SK-N-DZ (cell line): ENCODE results near the genes ZNF735, ZNF107, ZNF138, RABGEF1 and SPDYE21.

GRCh38 chr7:64044465-64044680 is 861 bp upstream of the ZNF727 start:
RAMPAGE:
- cytosol, long total RNA: no peak
- nucleus, long total RNA: no peak

GRCh38 chr7:64206993-64207361 is at the start of gene ZNF735:
TSS of gene ZNF735 (plus strand) at chr7:64207203.
RAMPAGE:
- cytosol, long total RNA: no peak
- nucleus, long total RNA: no peak

RAMPAGE:
- cytosol, long total RNA: no peak
- nucleus, long total RNA: no peak
Measured at GRCh38 chr7:64557969-64558443, 4.9 kb downstream of the ZNF680 start.

DNA sequence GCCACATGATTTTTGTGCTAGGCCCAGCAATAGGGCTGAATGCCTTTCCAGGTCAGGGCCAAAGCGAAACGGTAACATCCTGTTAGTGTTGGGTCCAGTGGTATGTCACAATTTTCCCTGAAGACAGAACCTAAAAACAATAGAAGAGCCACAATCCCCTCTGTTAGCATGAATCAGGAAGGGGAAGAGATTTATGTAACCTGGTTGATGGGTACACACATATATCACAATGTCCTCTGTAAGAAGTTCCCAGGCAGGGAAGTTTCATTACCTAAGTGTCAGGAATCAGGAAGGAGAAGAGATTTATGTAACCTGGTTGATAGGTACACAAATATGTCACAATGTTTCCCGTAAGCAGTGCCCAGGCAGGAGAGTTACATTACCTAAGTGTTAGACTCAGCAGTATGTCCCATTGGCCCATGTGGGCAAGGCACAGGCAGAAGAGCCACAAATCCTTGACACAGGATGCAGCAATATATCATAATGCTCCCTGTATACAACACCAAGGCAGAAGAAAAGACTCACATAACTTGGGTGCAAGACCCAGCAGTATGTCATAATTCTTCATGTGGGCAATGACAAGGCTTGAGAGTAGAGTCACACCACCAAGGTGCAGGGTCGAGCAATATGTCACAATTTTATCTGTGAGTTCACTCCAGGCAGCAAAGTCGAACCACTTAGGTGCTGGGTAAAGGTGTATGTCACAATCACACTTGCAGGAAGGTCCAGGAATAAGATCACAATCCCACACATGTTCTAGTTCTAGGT is 27.9 kb upstream of the ZNF107 start:
RAMPAGE:
- cytosol, long total RNA: no peak
- nucleus, long total RNA: no peak

DNA sequence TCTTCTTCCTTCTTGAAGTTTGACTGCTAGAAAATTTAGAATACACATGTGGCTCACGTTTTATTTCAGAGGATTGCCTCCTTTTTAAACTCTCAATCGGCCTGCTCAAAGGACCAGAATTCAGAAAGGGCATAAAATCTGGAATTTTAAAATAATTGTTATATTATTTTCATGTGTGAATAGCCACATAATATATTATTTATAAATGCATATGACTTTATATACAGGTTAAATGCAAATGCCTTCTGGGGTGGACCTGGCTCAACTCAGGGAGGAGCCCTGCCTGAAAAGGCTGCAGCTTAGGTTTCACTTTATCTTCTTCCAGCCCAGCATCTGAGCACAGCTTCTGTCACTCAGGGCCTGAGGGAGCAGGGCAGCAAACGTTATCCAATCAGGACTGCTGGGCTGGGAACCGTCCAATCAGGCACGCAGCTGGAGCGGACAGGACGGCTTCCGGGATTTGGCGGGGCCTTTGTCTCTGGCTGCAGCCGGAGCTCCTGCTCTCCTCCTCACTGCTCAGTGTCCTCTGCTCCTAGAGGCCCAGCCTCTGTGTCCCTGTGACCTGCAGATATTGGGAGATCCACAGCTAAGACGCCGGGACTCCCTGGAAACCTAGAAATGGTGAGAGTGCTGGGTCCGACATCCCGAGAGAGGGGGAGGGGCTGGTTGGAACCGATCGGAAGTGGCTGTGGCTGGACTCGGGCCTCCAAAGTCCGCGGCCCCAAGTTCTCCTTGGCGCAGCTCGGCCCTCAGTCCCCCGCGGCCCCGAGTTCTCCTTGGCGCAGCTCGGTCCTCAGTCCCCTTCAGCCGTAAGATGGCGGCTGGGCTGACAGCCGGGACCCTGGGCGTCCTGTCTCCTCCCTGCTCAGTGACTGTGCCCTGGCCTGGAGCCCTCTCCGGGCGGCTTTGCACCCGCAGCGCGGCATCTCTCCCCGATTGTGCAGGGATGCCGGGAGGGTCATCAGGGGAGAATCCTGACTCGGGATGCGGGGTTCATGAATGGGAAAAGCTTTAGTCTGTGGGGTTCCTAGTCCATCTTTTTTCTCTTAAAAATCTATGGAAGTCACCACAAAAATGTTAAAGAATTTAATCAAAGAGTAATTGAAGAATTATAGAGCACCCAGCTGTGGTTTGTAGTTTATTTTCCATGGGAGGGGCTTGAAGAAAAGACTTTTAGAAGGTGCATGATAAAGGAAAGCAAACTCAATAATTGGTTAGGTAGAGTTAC is at the start of gene ZNF107:
ZNF107 (plus strand) TSS at position 469 of the 1,228 bp plus-strand sequence.
RAMPAGE:
- cytosol, long total RNA: start-site peak on the plus strand centred at position 493 of the sequence, 77 bp wide, 190 and 181 reads in 2 replicates
- nucleus, long total RNA: no peak

DNA sequence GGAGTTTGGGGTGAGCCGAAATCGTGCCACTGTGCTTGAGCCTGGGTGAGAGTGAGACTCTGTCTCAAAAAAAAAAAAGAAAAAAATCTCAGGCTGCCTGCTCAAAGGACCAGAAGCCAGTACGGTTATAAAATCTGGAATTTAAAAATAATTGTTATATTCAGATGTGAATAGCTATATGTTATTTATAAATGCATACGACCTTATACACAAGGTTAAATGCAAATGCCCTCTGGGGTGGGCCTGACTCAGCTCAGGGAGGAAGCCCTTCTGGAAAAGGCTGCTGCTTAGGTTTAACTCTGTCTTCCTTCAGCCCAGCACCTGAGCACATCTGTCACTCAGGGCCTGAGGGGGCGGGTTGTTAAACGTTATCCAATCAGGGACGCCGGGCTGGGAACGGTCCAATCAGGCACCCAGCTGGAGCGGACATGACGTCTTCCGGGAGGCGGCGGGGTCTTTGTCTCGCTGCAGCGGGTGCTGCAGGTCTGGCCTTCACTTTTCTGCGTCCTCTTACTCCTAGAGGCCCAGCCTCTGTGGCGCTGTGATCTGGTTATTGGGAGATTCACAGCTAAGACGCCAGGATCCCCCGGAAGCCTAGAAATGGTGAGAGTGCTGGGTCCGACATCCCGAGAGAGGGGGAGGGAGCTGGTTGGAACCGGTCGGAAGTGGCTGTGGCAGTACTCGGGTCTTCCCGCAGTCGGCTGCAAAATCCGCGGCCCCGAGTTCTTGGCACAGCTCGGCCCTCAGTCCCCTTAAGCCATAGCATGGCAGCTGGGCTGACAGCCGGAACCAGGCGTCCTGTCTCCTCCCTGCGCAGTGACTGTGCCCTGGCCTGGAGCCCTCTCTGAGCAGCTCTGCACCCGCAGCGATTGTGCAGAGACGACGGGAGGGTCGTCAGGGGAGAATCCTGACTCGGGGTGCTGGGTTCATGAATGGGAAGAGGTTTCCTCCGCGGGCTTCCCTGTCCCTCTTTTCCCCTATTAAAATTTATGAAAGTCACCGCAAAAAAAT is at the start of gene ZNF138:
ZNF138 (plus strand) TSS at position 460 of the 1,011 bp plus-strand sequence.
RAMPAGE:
- cytosol, long total RNA: start-site peak on the plus strand centred at position 466 of the sequence, 70 bp wide, 254 and 298 reads in 2 replicates
- nucleus, long total RNA: start-site peak on the plus strand centred at position 454 of the sequence, 69 bp wide, 336 and 63 reads in 2 replicates

GRCh38 chr7:65723383-65723921 is 149.4 kb upstream of the VKORC1L1 start:
RAMPAGE:
- cytosol, long total RNA: no peak
- nucleus, long total RNA: no peak

GRCh38 chr7:66150198-66151177 is 35.8 kb downstream of the CRCP start:
RAMPAGE:
- cytosol, long total RNA: no peak
- nucleus, long total RNA: no peak

DNA sequence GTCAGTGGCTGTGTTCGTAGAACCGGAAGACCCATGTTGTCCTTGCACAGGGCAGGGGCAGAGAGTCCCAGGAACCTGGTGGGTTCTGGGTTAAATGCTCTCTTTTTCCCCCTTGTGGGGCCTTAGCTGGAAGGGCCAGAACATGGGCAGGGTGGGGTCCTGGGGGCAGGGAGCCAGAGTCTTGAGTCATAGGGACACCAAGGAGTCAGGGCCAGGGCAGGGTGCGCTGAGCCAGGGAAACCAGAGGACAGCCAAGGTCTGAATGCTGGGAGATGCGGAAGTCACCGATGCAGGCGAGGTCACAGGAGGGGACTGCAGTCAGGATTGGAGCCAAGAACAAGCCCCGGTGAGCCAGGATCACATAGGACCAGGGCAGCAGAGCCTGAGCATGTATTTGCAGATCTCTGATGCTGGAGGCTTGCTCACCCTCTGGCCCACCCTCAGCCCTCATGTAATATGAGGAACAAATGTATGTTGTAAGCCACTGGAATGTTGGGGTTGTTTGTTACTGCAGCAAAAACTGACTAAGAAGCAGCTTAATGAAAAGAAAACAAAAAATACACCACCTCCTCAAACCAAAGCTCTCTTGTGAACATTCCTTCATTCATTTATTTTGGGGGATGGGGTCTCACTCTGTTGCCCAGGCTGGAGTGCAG is 34.3 kb upstream of the TPST1 start:
RAMPAGE:
- cytosol, long total RNA: no peak
- nucleus, long total RNA: no peak

GRCh38 chr7:66375976-66376266 is 170.8 kb downstream of the TPST1 start:
RAMPAGE:
- cytosol, long total RNA: no peak
- nucleus, long total RNA: no peak

RAMPAGE:
- cytosol, long total RNA: no peak
- nucleus, long total RNA: no peak
Measured at GRCh38 chr7:66590526-66591217, 38.0 kb upstream of the KCTD7 start.

DNA sequence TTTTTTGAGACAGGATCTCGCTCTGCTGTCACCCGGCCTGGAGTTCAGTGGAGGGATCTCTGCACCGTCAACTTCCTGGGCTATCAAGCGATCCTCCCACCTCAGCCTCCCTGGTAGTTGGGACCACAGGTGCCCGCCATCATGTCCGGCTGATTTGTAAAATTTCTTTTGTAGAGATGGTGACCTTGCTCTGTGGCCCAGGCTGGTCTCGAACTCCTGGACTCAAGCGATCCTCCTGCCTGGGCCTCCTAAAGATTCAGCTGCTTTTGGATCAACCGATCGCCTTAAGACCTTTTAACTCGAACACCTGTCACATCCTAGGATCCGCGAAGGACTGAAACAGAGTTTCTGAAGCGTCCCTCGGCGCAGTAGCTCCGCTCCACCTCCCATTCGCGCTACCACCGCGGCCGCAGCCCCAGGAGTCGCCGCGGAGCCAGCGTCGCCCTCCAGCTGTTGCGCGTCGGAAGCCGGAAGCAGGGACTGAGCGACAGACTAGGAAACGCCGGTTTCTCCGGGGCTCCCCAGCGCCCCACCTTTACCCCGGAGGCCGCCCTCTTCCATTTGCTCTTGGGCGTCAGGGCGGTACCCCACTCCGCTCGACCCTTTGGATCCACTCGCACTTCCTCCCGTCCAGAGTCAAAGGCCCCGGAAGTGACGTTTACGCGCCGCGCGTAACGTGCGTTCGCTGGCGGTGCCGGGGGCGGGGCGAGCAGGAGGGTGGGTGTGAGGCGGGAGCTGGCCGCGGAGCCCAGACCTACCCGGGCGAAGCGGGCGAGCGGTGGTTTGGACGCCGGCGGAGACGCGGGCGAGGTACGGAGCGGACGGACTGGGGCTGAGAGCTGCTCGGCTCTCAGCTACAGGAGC is at the start of gene RABGEF1:
RABGEF1 (plus strand) TSS at position 751 of the 864 bp plus-strand sequence.
RAMPAGE:
- cytosol, long total RNA: start-site peak on the minus strand centred at position 608 of the sequence, 61 bp wide, 307 and 354 reads in 2 replicates
- nucleus, long total RNA: no peak

DNA sequence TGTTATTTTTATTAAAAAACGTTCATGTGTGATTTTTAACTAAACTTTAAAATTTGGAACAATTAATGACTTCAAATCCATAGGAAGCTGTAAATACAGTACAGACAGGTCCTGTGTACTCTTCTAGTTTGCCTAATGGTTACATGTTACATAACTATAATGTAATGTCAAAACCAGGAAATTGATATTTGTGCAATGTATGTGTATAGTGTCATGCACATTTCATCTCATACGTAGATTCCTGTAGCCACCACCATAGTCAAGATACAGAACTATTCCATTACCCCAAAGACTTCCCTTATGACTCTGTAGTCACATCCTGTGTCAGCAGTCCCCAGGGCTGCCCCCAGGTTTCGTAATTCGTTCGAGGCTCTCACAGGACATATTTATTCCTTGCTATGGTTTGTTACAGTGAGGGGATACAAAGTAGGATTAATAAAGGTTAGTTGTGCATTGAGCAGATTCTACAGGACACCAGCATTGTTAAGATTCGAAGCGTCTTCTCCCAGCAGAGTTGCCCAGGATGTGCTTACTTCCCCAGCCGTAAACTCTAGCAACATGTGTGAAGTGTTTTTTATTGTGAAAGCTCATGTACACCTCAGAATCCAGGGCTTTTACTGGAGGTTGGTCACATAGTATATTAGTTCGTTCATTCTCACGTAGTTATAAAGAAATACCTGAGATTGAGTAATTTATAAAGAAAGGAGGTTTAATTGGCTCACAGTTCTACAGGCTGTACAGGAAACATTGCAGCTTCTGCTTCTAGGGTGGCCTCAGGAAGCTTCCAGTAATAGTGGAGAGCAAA is 18.5 kb downstream of the RABGEF1 start:
RAMPAGE:
- cytosol, long total RNA: no peak
- nucleus, long total RNA: no peak

GRCh38 chr7:66859663-66860249 is 61.3 kb upstream of the TMEM248 start:
RAMPAGE:
- cytosol, long total RNA: no peak
- nucleus, long total RNA: no peak

DNA sequence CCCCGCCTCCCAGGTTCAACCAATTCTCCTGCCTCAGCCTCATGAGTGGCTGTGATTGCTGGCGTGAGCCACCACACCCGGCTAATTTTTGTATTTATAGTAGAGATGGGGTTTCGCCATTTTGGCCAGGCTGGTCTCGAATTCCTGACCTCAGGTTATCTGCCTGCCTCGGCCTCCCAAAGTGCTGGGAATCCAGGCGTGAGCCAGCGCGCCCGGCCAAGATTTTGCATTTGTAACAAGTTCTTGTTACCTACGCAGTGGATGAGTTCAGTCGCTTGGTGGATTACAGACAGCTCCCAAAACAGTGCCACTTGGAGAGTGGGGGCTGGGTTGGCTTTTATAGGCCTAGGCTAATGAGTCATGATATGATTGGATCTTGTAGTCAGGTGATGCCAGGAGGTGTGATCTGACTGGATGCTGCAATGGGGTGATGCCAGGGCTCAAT is 20.4 kb downstream of the SBDS start:
RAMPAGE:
- cytosol, long total RNA: no peak
- nucleus, long total RNA: no peak

GRCh38 chr7:67276523-67277112 is at the start of gene SPDYE21:
TSS of gene SPDYE21 (plus strand) at chr7:67276941.
RAMPAGE:
- cytosol, long total RNA: no peak
- nucleus, long total RNA: no peak

DNA sequence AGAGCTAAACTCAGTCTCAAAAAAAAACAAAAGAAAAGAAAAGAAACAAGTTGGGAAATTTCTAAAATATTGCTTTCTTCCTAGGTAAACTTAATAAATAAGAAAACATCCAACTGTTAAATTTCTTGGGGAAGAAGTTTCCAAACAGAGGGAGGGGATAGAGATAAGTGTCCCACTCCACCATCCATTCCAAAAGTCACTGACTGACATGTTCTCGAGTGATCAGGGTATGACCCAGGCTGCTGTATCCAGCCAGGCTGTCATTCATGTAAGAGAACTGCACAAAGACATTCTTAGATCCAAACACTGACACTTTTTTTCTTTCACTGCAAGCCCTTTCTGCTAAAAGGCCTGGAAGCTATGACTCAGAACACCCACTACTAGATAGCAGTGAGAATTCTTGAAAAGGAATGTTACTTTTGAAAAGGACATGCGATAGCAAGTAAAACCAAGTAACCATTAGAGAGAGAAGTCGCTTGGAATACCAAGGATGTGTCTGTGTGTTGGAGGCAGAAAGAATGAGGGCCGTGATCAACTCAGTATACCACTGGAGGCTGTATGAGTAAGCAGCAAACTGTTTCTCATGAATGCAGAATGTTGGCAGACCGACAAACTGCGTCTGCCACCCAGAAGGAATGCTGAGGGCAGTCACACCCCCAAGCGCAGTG is 660.9 kb downstream of the SPDYE21 start:
RAMPAGE:
- cytosol, long total RNA: no peak
- nucleus, long total RNA: no peak

GRCh38 chr7:68562045-68562511 is 1036.2 kb upstream of the AUTS2 start:
RAMPAGE:
- cytosol, long total RNA: no peak
- nucleus, long total RNA: no peak

RAMPAGE:
- cytosol, long total RNA: no peak
- nucleus, long total RNA: no peak
Measured at GRCh38 chr7:69598800-69599083, 467 bp downstream of the AUTS2 start.

DNA sequence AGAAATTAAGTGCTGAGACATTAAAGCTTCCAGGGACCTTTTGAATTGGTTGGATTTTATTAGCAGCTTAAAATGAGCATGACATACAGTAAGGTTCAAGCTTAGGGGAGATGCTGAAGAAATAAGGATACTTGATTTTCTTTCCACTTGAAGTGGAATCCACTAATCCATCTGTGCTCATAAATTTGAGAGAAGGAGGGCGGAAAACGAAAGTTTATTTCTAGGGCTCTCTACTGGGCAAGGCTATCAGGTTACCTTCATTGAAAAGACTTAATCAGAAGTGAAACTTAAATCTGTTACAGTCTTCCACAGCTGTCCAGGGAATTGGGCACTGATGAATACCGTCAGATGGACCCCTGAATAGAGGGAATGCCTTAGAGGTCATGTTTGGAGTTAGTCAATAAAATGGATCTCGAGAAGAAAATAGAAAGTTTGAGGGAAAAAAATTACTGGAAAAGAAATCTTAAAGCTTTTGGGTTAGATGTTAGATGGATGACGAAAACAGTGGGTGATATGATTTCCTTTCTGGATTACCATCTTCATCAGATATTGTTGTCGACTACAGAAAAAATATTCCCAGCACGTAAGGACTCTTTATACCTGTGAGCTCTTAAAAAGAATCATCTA is 21.9 kb downstream of the AUTS2 start:
RAMPAGE:
- cytosol, long total RNA: no peak
- nucleus, long total RNA: no peak